Neuron (in vitro differentiated cells): ENCODE data around the gene CACNA1D.

DNA sequence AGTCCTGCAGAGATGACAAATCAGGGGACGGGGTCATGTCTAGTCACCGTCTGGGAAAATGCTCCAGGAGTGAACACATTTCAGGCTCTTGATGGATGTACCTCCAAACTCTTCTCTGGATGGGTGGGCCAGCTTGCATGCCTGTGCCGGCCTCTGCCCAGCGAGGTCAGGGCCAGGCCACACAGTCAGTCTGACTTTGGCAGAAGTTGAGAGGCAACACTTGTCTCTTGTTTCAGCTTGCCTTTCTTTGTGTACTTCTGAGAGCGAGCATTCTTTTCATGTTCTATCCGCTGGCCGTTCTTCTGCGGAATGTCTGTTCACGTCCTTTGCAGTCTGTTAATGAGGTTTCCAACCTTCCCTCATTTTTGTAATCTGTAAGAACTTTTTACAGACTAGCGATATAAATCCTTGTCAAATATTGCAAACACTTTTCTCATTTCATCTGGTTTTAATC is 11.4 kb upstream of the STAB1 start:
- PRO-cap = no peak

GRCh38 chr3:52495742-52496175 is 621 bp downstream of the STAB1 start:
- PRO-cap = unidirectional peak, plus-strand start at chr3:52495988

- PRO-cap = no peak
Observed at GRCh38 chr3:52498646-52499104, 3.5 kb downstream of the STAB1 start.

GRCh38 chr3:52743733-52744128 is 27.0 kb downstream of the NEK4 start:
- PRO-cap = no peak

DNA sequence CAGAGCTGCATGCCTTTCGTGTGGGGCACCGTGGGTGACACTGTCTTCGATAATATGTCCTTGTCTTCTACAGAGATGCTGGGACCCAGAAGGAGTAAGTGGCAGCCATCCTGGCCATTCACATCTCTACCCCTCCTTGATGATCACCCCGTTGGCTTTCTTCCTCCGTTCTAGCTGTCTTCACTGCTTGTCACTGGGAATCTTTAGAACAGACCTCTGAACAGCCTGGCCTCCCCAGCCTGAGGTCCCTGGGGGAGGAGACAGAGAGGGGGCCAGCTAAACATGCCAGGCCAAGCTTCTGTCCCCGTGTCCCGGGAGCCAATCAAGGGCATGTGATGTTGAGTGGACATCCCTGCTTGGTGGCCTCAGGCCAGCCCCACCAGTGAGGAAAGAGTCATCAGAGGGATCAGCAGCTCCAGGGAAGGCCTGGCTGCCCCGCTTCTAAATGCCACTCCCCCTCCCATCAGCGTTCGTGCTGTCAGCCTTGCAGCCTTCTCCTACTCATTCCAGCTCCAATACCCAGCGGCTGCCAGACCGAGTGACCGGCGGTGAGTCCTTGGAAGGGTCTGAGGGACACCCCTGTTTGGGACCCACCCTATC is 7.0 kb upstream of the ITIH3 start:
- PRO-cap = no peak

DNA sequence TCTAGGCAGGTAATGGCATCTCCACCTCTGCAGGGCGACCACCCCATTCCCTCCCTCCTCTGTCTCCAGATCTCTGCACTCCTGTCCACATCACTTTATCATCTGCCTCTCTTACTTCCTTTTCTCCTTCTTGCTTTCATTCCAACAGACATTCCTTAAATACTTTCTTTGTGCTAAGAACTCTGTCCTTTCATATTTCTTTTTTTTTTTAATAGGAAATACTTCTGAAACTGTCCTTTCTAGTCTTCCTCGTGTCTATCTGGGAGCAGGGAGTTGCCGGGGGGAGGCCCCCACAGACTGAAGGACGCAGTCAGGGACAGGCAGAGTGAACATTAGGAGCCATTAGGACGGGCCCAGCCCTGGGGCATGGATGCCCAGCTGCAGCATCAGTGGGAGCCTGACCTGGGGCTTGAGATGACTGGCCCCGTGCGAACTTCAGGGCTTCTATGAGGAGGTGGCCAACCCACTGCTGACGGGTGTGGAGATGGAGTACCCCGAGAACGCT is 7.4 kb downstream of the ITIH3 start:
- PRO-cap = no peak

DNA sequence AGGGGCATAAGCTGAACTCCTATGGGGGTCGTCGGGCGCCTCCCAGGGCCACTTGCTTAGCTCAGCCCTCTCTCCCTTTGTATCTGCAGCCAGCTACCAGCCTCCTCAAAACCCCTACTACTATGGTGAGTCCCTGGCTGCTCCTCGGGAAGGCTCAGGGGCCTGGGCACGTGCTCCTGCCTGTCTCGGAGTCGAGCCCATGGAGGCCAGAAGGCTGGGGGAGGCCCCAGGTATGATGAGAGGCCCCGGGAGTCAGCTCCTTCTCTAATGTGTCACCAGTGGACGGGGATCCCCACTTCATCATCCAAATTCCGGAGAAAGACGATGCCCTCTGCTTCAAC is 11.4 kb downstream of the ITIH3 start:
- PRO-cap = no peak

DNA sequence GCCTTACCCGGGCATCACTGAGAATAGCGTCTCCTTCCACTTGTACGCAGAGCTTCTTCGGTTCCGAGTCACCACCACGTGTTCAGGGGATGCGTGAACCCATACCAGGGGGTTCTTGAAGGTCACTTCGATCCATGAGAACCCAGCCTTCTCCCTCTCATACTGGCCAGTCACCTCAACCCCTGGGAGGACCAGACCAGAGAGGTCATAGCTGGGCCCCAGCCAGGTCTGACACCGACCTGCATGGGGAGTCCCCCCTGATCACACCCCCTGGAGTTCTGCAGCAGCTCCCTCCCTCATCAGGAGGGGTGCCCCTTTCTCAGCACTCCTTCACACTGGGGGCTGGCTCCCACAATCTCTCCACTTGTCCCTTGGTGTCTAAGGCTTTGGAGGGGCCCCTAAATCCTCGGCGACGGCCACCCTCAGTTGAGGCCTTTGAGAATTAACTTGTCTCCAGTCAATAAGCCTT is 13.6 kb downstream of the ITIH4 start:
- PRO-cap = no peak

GRCh38 chr3:52835383-52836477 is 911 bp upstream of the MUSTN1 start:
- PRO-cap = no peak

GRCh38 chr3:52842197-52843568 is 7.9 kb upstream of the MUSTN1 start:
- PRO-cap = no peak

- PRO-cap = no peak
Observed at GRCh38 chr3:52845157-52845454, 10.3 kb upstream of the MUSTN1 start.

- PRO-cap = no peak
Observed at GRCh38 chr3:53031090-53031604, 14.7 kb downstream of the SFMBT1 start.

DNA sequence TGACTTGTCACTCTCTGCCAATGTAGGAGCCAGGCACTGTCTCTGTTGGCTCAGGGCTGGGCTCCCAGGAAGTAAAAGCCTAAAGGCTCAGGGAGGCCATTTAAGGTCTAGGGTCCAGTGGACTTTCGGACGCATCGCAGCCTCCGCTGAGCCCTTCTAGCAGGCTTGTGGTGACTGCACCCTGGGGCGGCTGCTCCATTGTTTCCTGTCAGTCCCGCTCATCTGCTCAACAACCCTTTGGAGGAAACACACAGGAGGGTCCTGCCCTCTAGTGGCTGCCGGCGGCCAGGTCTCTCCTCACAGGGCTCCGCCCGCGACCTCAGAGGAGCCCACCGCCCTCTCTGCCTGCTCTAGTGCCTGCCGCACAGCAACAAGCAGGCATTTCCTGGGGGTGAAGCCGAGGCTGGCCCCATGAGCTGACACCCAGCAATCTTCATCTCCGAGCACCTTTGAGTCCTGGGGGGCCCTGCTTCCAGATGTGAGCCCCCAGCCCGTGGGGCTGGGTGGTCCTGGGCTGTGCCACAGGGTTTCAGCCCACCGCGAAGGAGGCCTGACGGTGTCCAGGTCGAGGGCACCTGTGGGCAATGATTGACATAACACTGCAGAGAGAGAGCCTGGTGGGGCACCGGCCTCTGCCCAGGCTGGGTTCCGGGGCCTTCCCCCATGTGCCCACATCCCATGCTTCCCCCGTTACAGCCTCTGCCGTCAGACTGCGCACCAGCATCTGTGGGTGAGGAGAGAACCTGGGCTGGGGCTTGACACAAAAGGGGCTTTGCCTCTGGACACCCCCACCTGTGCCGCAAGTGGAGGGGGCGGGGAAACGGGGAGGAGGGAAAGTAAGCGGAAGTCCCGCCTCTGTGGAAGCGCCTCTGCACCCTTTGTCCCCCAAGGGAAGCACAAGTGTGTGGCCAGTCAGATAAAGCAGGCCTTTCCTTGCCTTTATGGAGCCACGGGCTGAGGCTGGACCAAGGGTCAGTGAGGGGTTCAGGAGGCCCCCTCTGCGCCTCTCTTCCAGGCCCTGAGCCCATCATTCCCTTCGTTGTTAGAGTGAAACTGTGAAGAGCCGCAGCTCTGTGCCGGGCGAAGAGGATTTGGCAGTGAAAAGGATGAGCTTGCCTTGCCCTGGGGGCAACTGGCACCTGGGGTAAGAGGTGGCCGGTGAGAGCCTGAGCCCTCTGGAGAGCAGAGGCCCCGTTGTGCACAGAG is 27.1 kb upstream of the SFMBT1 start:
- PRO-cap = bidirectional peak, plus-strand start at position 332 of the sequence, minus-strand start at position 224 of the sequence

GRCh38 chr3:53110099-53110659 is 20.1 kb downstream of the RFT1 start:
- PRO-cap = no peak

GRCh38 chr3:53159315-53160444 is 1.3 kb upstream of the PRKCD start:
- PRO-cap = no peak

DNA sequence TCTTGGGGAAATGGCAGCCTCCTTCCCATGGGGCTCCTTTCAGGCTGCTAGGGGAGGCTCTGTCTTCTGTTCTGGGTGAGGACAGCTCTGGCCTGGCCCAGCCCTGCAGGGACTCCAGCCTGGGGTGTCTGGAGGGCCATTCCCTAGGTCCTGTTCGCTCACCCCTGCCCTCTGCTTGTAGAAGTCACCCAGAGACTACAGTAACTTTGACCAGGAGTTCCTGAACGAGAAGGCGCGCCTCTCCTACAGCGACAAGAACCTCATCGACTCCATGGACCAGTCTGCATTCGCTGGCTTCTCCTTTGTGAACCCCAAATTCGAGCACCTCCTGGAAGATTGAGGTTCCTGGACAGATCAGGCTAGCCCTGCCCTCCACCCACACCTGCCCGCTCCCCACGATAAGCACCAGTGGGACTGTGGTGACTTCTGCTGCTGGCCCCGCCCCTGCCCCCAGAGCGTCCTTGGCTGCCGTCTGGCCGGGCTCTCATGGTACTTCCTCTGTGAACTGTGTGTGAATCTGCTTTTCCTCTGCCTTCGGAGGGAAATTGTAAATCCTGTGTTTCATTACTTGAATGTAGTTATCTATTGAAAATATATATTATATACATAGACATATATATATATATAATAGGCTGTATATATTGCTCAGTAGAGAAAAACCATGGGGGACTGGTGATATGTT is 31.1 kb downstream of the PRKCD start:
- PRO-cap = no peak

GRCh38 chr3:53221258-53222170 is 34.3 kb downstream of the TKT start:
- PRO-cap = no peak

DNA sequence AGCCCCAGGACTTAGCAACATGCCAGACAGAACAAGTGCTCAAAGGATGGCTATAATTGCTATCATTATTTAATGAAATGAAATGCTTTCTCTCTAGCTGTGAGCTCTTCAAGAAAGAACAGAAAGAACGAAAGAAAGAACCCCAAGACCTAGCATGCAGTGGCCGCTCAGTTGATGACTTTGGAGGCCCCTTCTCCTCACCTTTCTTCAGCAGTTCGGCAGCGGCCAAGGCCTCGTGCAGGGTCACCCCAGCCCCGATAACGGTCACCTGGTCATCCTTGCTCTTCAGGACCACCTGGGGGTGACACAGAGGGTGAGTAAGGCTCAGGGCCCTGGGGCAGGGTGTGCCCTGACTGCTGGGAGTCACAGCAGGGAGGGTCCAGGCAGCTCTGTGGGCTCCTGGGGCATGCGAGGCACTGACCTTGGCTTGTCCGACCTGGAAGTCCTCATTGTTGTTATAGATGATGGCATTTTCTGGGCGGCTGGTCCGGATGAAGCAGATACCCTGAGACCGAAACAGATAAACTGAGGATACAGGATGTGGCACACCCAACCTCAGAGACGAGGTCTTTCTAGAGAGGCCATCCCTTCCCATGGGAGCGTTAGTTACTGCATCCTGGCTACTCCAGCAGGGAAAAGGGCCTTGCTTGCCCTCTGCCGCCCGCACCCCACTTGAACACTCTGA is 27.8 kb downstream of the TKT start:
- PRO-cap = no peak

- PRO-cap = bidirectional peak, plus-strand start at chr3:53494569, minus-strand start at chr3:53494550
Observed at GRCh38 chr3:53493624-53494756, at the start of gene CACNA1D. Gene CACNA1D (plus strand): TSS chr3:53494611.

DNA sequence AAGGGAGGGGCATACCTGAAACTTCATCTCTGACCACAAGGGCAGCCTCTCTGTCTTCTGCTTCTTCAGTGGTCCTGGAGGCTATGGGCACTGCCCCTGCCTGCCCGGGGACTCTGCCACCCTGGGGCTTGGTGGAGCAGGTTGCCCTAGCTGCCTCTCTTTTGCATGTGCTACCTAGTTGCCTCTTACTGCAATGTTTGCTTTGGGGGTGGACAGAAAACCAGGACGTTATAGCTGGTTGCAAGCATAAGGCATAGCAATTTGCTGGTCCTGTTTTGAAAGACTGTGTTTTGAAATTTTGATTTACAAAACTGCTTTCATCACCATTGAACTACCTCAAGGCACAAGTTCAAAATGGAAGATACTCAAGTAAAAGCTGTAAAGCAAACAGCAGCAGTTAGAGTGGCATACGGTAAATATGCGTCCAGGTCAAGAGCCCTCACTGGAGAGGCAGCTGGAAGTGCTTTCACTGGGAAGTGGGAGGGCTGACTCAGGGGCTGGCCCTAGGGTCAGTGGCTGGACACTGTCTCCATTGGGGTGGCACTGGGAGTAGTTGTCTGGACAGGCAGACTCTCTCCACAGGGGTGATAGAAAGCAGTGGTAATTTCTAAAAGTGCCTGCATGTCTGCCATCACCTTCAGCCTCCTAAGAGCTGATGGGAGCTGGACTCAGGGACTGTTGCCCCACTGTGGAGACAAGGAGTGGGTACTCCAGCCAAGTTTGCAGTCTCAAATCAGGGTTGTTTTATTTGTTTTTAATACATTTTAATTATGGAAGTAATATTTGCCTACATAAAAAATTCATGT is 138.1 kb downstream of the CHDH start:
- PRO-cap = no peak